OCI-LY7 (cell line): ENCODE measurements around a stretch of chr13.

- PRO-cap = no peak
- RAMPAGE, long total RNA = no peak
Observed at GRCh38 chr13:110663842-110664461, 42.0 kb downstream of the CARS2 start.

DNA sequence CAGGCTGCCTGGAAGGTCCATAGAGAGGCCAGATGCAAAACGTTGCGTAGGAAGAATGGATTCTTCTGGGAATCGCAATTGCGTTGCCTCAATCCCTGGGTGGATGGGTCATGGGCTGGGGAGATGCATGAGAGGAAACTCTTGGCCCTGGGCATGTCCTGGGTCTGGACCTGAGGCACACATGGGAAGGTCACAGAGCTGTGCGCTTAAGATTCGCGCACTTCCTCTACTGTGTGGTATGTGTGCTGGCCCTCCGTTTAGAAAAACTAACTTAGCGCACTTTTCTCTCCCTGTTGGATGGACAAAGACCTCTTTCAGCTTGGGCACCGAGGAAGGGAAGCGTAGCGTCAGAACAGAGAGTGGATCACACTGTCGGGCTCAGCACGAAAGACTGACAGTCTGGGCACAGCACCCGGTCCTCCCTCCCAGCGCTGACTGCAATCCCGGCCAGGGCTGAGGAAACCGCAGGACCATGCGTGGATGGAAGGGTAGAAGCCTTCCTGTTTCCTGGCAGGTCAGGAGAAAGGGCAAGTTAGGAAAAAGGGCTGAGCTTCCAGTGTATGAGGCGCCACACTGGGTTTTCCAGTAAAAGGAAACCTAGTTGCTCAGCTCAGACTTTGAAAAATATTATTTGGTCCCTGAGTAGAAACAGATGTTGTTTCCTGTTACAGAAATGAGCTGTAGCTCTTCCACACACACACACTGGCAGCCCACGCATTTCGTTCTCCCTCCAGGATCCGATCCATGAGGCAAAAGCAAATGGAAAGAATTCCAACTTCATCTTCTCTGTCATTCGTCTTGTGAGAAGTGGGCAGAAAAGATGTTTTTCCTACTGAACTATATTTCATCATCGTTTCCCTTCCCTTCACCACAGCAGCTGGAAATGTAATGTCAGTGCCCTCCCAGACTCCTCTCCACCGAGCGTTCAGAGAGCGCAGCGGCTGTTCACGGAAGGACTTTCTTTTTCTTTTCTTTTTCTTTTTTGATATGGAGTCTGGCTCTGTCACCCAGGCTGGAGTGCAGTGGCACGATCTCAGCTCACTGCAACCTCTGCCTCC lies 86.1 kb downstream of the ING1 start:
- PRO-cap = no peak
- RAMPAGE, long total RNA = no peak

- PRO-cap = no peak
- RAMPAGE, long total RNA = no peak
Observed at GRCh38 chr13:110869110-110869909, 45.6 kb downstream of the ANKRD10 start.

- PRO-cap = bidirectional peak, plus-strand start at chr13:110915590, minus-strand start at chr13:110915018
- RAMPAGE, long total RNA = no peak
Observed at GRCh38 chr13:110915083-110915966, 456 bp upstream of the ANKRD10 start.

DNA sequence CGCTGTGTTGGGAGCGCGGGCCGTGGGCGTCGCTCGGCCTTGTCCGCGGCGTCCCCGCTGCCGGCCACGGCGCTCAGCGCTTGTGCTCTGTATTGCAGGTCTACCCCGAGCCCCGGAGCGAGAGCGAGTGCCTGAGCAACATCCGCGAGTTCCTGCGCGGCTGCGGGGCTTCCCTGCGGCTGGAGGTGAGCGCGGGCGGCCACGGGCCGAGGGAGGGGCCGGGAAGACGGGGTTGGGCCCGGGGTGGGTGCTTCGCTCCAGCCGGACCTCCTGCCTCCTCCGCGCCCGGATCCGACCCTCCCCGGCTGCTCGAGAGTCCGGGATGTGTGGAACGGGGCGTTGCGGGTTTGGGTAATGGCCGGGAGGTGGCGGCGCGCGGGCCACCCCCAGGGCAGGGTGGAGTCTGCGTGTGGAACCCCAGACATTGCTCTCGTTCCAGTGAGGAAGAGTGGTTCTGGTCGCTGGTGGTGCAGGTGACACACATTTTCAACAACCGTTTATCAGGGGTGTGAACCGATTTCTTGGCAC lies 38.8 kb downstream of the ARHGEF7 start:
- PRO-cap = bidirectional peak, plus-strand start at position 108 of the sequence, minus-strand start at position 129 of the sequence; bidirectional peak, plus-strand start at position 427 of the sequence, minus-strand start at position 326 of the sequence
- RAMPAGE, long total RNA = no peak

- PRO-cap = no peak
- RAMPAGE, long total RNA = no peak
Observed at GRCh38 chr13:111189093-111189687, 74.1 kb downstream of the ARHGEF7 start.

DNA sequence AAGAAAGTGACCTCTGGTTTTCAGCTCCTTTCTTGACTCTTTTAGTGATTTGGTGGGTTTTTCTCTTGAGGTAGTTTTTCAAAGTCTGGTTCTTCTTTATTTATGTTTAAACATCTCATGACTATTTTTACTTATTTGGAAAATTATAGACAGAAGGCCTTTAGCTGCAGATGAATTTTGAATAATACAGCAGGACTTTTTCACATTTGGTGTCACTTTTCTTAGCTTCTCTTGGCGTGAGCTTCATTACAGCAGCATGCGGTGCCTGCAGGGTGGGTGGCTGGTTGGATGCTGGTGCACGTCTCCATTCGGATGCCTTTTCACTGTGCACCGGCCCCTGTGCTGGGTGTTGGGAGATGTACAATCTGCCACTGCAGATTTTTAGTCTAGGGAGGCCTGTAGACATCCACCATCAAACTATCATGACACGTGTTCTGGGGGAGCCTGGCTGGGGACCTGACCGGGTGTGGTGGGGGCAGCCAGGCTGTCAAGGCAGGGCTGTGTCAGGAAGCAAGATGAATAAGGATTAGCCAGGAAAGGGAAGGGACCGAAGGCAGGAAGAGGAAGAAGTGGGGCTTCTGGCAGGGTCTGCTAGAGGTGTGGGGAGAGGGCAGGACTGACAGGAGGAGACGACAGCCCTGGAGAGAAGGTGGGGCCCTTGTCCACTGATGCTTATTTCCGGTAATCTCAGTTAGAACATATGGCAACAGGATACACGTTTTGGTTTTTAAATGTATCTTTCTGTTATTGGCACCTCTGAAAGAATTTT lies 88.7 kb downstream of the ARHGEF7 start:
- PRO-cap = no peak
- RAMPAGE, long total RNA = no peak

DNA sequence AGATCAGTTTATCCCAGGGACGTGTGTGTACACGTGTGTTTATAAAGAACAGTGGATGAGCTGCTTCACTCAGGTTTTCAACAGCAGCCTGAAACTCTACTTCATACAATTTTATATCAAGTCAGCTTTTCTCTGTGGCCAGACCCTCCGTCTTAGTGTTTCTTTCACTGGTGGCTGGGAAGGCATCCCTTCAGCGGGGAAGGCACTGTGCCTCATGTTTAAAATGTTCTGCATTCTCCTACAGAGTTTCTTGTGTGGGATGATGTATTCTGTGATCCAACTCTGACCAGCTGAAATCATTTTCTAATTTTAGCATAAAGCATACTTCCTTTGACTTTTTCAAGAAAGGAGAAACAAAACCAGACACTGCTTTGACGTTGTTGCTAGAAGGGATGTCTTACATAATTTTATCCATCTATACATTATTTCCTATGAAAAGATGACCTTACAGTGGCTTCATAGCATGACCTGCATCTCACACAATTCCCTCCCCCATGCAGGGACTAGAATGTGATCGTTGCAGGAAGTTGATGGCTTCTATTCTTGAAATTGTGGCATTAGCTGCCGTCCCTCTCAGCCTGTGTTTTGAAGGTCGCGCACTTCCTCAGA lies 38.7 kb upstream of the TEX29 start:
- PRO-cap = no peak
- RAMPAGE, long total RNA = no peak

DNA sequence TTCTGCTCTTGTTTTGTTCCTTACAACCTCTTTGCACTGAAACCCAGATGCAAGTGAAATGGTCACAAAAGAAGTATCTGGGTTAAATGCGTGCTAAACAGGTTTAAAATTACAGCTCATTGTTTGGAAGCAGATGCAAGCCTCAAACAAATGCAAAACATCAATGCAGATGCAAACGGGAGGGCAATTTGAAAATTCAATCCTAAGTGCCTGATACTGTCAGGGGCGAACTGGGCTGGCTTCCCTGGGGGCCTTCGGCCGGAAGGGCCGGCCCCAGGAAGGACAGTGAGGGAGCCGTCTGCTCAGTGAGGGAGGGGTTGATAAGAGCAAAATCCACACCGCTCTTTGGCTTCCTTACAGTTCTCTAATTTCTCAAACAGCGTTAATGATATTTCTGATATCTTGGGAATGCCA lies 220.9 kb upstream of the SOX1 start:
- PRO-cap = no peak
- RAMPAGE, long total RNA = no peak

DNA sequence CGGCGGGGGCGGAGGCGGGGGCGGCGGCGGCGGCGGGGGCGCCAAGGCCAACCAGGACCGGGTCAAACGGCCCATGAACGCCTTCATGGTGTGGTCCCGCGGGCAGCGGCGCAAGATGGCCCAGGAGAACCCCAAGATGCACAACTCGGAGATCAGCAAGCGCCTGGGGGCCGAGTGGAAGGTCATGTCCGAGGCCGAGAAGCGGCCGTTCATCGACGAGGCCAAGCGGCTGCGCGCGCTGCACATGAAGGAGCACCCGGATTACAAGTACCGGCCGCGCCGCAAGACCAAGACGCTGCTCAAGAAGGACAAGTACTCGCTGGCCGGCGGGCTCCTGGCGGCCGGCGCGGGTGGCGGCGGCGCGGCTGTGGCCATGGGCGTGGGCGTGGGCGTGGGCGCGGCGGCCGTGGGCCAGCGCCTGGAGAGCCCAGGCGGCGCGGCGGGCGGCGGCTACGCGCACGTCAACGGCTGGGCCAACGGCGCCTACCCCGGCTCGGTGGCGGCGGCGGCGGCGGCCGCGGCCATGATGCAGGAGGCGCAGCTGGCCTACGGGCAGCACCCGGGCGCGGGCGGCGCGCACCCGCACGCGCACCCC lies 896 bp downstream of the SOX1 start:
- PRO-cap = no peak
- RAMPAGE, long total RNA = no peak

DNA sequence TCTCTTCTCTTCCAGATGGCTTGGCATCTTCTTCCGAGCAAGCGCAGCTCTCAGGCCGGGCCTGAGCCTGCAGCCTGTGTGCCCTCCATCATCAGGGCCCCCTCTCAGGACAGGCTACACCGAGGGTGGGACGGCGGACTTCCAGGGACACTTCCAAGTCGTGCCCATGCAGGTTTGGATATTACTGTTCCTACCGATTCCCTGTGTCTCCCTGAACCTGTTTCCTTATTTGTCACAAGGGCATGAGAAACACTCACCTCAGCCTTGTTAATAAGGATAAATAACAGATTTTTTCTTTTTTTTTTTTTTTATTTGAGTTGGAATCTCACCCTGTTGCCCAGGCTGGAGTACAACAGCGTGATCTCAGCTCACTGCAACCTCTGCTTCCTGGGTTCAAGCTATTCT lies 28.5 kb downstream of the SOX1 start:
- PRO-cap = no peak
- RAMPAGE, long total RNA = no peak

- PRO-cap = no peak
- RAMPAGE, long total RNA = no peak
Observed at GRCh38 chr13:112230465-112231089, 145.6 kb upstream of the SPACA7 start.

DNA sequence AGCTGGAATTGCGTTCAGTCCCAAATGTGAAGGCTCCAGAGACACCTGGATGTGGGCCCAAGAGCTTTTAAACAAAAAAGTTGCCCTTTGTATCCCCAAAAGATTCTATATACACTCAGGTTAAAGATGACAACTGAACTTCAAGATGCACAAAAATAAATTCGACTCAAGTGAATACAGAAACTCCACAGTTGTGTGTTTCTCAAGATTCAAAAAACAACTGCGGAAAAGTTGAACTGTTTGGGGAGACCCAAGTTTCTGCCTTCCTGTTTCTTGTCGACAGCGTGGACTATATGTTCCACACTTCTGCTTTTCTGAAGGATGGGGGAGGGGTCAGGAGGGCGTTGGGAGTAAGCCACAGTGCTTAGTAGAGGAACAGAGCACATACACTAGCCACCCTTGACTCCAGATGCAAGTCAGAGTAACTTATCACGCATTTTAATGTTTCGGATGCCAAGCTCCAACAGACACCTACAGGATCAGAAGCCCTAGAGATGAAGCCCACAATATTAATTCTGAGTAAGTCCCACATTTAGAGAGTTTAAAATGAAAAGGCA lies 4.4 kb downstream of the TUBGCP3 start:
- PRO-cap = no peak
- RAMPAGE, long total RNA = no peak

- PRO-cap = no peak
- RAMPAGE, long total RNA = no peak
Observed at GRCh38 chr13:112689474-112689649, 476 bp upstream of the ATP11A start.

DNA sequence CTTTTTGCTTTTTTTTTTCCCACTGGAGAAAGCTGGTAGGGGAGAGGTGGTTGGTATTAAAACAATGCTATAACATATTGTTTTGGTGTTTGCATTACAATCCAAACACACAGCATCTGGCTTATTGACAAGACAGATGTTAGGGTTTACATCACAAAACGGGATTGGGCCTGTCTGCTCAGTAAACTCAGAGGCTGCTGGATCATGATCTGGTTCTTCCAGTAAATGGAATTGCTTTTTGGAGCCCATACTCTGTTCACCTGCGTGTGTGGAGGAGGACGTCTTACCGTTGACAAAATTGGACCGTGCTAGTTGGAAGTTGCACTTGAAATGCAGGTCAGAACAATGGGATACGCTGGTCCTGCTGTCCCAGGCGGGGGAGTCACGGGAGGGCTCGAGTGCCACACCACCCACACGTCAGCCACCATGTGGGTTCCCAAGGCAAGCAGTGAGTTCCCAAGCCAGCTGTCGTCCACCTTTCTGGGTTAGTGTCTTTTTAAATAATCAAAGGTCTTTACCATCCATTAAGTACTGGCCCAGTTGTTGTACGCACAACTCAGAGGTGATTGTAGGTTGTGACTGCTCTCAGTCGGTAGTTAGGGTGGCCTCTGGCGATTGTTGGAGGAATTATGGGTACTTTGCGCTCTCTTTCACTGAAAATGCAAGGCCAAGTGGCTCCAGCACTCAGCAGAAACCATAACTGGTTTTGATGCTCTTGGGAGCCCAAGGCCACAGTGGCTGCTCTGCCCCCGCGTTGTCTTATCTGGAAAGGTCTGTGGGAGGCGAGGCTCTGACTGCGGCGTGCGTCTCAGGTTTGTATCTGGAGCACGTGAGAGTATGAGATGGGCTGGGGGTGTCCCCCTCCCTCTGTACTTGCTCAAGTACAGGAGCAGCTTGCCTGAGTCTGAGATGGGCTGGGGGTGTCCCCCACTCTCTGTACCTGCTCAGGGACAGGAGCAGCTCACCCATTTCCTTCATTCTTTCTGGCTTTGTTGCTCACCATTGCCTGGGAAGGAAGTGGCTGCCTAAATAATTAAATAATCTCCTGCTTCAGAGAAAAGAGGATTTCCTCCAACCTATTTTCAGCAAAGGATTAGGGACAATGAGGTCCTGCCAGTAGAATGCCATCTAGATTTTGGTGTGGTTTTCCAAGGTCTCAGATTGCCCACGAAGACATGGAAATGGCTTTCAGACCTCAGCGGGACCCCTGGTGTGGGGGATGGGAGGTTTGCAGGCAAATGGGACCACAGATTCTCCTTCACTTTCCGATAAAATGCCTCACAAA lies 14.3 kb downstream of the ATP11A start:
- PRO-cap = no peak
- RAMPAGE, long total RNA = no peak

- PRO-cap = no peak
- RAMPAGE, long total RNA = no peak
Observed at GRCh38 chr13:112729876-112730704, 40.3 kb downstream of the ATP11A start.

GRCh38 chr13:112887925-112888540 lies 81.0 kb upstream of the MCF2L start:
- PRO-cap = no peak
- RAMPAGE, long total RNA = no peak

DNA sequence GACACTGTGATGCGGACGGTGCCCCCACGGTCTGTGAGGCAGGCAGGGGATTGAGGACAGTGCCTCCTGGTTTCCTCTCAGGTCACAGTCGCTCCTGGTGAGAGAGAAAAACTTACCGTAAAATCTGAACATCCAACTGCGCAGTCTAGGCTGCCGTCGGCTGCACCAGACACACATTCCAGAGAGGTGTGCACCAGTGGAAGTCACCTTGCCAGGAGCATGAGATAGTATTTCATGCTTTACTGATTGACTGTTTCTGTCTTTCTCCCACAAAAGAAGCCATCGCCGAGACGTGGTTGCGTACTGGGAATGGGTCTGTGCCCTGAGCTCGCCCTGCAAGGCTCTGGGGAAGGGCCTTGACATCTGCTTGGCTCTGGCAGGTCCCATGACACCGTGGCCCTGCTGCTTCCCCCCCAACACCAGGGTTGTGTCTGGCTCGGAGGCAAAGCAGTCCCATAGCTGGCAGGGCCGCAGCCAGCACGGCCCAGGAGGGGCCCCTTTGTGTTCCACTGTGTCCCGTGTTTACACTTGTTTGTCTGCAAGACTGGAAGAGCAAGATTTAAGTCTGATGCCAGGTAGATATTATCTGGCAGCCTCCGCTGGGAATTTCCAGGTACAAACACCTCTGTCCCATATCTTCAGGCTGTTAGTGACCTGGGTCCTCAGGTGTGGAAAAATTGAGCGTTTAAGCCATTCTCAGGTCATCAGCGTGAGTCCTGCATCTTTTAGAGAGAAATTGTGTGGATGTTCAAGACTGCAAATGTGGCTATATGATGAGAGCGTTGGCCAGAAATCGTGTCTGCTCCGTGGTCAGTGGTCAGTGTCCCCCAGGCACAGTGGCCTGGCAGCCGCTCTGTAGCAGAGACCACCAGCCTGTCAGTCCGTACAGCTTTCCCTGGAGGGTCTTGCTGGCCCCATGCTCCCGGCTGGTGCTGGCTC lies 44.2 kb downstream of the MCF2L start:
- PRO-cap = no peak
- RAMPAGE, long total RNA = no peak

GRCh38 chr13:113041044-113041930 lies 64.3 kb upstream of the F7 start:
- PRO-cap = no peak
- RAMPAGE, long total RNA = no peak

GRCh38 chr13:113129883-113130716 lies 7.5 kb downstream of the F10 start:
- PRO-cap = no peak
- RAMPAGE, long total RNA = no peak